Psoas muscle (tissue), 2 donors: ENCODE results near the genes DIDO1, GID8 and BIRC7.

- PRO-cap, 2 experiments: peak in 2 of 2 experiments; most common plus-strand start chr20:62926640 (in 1); most common minus-strand start chr20:62926485 (in 1)
These were observed at the start of gene DIDO1 for GRCh38 chr20:62926366-62927095. Gene DIDO1, minus strand, starts transcription at chr20:62926505.

- PRO-cap, 2 experiments: no peak in any of the 2 experiments
These were observed 1.1 kb upstream of the GID8 start for GRCh38 chr20:62936770-62937228.

GRCh38 chr20:62937229-62938007 is 529 bp upstream of the GID8 start:
- PRO-cap, 2 experiments: peak in 2 of 2 experiments; most common minus-strand start chr20:62937895 (in 2)

DNA sequence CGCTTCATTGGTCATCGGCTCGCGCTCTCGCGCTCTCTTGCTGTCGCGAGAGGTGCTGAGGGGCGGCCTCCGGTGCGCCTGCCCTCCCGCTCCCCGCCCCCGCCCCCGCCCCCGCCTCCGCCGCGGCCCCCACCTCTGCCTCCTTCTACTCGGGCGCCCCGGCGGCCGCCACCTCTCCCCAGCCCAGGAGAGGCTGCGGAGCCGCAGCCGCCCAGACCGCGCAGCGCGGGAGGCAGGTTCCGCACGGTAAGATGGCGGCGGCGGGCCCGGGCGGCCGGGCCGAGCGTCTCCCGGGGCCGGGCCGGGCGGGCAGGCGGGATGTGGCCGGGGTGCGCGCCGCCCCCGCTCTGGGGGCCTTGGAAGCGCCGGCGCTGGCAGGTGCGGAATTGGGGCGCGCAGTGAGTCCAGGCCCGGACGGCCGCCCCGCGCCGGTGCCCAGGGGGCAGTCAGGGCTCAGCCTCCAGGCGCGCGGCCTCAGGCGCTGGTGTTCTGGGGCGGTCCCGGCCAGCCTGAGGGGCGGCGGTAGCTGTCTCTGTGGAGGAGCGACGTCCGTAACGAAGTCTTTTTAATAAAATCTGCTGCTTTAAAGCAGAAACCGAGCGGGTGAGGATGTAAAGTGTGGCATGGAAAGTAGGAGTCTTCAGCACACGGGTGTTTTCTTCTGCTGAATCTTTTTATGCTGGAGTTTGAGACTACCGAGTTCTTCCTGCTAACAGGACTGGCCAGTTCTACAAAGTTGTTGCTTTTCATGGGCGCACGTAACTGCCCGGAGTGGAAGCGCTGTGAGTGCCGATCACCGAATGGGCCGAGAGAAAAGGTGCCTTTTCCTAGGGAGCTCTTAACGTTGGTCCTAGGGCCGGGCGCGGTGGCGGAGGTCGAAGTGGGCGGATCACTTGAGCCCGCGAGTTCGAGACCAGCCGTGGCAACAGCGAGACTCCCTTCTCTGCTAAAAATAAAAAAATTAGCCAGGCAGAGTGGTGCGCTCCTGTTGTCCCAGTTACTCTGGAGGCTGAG is at the start of gene GID8:
TSS of gene GID8 (plus strand) at position 140 of the 1,014 bp plus-strand sequence.
- PRO-cap, 2 experiments: peak in 2 of 2 experiments; most common plus-strand start position 43 of the sequence (in 1); most common minus-strand start position 483 of the sequence (in 1)

DNA sequence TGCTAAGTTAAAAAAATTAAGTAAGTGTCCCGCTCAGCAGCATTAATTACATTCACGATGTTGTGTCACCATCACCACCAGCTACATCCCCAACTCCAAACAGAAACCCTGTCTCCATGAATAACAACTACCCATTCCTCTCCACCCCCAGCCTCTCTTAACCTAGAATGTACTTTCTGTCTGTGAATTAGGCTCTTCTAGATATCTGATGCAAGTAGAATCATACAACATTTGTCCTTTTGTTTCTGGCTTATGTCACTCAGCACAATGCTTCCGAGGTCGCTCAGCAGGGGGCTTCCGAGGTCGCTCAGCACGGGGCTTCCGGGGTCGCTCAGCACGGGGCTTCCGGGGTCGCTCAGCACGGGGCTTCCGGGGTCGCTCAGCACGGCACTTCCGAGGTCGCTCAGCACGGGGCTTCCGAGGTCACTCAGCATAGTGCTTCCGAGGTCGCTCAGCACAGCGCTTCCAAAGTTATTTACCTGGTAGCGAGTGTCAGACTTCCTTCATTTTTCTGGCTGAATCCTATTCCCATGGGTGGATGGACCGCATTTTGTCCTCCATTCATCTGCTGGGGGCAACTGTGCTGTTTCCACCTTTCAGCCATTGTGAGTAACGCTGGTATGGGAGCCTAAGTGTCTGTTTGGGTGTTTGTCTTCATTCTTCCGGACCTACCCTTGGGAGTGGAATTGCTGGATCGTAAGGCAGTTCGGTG is 31.0 kb upstream of the BHLHE23 start:
- PRO-cap, 2 experiments: no peak in any of the 2 experiments

DNA sequence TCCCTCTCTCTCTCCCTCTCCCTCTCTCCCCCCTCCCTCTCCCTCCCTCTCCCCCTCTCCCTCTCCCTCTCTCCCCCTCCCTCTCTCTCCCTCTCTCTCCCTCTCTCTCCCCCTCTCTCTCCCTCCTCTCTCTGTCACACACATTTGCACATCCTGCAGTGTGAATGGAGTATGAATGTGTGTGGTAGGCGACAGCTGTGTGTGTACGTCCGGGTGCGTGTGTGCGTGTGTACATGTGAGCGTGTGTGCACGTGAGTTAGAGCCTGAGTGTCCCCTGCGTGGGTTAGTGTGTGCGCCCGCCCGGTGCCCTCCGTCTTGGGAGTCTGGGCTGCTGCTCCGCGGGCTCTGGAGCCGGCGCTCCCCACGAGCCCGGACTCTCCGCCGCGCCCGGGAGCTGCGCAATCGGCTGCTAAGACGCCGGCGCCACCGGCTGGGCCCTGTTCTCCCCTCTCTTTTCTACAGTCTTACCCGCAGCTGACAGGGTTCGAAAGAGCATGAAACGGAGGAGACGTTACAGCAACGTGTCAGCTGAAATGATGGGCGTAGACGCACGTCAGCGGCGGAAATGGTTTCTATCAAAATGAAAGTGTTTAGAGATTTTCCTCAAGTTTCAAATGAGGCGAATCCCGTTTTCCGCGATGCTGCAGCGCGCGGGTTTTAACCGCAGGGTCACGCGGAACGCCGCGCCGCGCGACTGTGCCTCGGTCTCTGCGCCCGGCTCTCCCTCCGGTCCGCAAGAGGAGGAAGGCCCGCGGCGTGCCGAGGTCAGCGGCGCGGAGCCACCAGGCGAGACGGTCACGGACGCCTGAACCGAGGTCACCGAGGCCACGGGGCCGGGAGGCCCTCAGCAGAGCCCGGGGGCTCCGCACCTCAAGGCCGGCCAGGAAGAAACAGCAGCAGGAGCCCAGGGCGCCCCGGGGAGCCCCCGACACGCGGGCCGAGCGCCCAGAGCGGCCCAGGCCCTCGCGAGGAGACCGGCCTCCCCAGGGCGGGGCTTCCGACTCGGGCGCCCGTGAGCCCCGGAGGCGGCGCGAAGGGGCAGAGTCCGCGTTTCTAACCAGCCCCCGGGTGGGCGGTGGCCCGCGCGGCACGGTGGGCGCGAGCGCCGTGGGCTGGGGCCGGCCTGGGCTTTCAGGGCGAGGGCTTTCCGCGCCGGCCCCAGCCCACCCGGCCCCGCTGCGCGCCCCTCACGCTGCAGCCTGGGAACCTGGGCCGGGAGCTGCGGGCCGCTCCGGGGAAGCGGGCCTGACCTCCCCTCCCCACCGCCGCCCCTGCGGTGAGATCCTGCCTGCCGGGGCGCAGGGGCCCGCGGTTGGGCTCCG is 95.3 kb upstream of the BHLHE23 start:
- PRO-cap, 2 experiments: no peak in any of the 2 experiments

DNA sequence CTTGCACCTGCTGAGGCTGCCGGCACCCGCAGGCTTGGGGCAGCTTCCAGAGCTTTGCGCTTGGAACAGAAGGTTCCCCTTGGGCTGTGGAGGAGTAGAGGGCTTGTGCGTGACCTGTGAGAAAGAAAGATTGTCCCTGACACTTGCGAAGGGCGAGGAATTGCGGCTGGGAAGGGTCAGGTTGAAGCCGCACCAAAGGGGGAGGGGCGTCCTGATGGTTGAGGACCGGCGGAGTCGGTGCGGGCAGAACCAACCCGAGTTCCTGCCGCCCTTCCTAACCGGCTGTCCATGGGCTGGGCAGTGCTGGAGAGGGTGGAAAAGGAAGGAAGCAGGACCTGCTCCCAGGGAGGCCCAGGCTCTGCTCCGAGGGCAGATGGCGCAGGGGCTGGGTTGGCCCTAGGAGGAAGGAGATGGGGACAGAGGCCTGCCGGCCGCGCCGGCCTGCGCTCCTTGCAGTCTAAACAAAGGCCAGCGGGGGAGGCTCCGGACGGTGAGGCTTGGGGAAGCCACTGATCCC is 39.6 kb downstream of the YTHDF1 start:
- PRO-cap, 2 experiments: no peak in any of the 2 experiments

DNA sequence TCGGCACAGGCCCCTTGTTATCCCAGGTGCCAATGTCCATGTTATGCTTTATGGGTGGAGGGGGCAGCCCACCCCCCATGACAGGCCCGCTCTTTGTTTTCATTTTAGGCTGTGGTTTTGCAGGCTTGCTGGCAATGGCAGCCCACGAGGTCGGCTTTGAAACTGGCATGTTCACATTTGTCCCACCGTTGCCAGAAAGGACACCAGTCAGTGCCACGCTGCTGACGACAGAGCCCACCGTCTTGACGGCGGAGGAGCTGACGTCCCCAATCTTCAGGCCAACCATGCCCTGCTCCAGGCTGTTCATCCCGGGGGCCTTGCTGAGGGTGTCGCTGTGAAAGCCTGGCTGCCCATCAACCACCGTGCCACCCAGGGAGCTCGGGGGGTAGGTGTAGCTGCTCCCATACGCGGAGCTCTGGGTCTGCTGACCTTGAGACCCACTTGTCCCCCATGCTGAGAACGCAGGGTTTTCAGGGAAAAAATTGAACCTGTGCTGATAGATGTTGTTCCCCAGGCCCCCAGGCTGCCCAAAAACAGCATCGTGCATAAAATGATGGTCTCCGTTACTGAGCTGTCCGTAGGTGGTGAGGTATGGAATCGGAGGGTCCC is 12.7 kb downstream of the YTHDF1 start:
- PRO-cap, 2 experiments: no peak in any of the 2 experiments

- PRO-cap, 2 experiments: no peak in any of the 2 experiments
These were observed at the start of gene BIRC7 for GRCh38 chr20:63235600-63236055. Gene BIRC7, plus strand, starts transcription at chr20:63235905.

GRCh38 chr20:63363779-63364073 is 2.6 kb upstream of the CHRNA4 start:
- PRO-cap, 2 experiments: no peak in any of the 2 experiments

GRCh38 chr20:63364199-63364671 is 3.1 kb upstream of the CHRNA4 start:
- PRO-cap, 2 experiments: no peak in any of the 2 experiments

DNA sequence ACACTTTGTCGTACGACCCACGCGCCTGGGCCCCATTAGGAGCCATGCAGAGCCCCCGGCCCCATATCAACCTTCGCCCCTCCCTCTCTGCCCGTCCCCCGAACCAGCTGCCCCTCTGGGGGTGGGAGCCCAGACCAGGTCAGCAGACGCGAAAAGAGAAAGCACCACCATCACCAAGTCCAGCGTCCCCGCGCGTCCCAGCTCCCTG is 44.5 kb downstream of the KCNQ2 start:
- PRO-cap, 2 experiments: no peak in any of the 2 experiments

DNA sequence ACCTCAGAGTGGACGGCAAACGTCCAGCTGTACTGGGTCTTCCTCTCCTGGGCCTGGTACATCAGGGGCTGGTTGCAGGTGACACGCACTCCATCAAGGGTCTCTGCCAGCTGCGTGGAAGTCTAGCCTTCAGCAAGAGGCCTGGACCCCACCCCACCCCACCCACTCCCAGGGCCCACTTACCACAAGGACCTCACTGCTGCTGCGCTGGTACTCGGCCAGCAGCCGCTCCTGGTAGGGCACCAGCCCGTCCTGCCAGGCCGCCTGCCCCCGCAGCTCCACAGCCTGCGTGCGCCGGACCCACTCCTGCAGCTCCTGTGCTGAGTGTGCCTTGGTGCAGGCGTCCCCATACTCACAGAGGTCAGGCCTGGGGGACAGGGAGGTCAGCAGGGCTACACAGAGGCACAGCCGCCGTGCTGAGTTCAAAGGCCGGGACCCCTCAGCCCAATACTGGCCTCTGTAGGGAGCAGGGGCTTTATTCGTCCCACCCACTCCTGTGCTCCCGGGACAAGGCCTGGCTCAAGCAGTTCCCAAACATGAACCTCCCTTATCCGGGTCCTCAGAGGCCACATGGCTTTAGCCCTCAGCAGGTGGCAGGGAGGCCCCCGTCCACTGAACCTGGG is 3.4 kb downstream of the HELZ2 start:
- PRO-cap, 2 experiments: no peak in any of the 2 experiments

- PRO-cap, 2 experiments: no peak in any of the 2 experiments
These were observed 24.0 kb downstream of the GMEB2 start for GRCh38 chr20:63602829-63603284.

- PRO-cap, 2 experiments: no peak in any of the 2 experiments
These were observed 1.1 kb downstream of the GMEB2 start for GRCh38 chr20:63625631-63626422.

DNA sequence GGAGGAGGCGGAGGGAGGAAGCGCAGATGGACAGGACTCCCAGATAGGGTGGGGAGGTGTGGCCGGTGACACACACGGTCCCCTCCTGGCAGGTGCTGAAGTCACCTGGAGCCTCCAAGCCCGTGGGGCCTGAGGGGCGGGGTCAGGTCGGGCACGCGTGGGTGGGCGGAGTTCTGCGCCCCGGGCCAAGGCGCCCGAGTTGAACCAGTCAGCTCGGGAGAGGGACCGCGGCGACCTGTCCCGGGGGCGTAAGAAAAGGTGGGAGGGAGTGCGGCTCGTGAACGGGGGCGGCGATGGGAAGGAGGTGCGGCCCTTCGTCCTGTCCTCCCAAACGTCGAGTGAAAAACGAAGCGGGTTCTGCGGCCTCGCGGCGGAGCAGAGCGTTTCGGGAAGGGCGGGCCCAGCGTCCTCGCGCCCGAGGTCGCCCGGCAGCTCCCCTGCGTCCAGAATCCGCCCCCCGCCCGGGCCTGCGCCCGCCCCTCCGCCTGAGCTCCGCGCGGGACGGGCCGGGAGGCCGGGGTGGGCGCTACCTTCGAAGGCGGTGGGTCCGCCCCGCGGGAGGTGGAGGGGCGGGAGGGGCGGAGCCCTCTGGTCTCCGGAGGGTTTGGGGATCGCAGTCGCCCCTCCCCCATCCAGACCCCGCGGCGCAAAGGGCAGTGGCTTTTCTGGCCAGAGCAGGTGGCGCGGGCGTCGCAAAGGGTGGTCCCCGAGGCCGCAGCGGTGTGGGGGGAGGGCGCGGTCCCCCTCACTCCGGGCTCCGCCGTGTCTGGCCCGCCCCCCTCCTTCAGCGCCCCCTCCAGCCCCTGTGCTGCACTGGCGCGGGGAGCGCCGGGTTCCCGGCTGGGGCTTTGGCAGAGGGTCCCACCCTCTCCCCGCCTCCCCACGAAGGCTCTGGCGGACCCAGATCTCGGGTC is 924 bp downstream of the STMN3 start:
- PRO-cap, 2 experiments: no peak in any of the 2 experiments

DNA sequence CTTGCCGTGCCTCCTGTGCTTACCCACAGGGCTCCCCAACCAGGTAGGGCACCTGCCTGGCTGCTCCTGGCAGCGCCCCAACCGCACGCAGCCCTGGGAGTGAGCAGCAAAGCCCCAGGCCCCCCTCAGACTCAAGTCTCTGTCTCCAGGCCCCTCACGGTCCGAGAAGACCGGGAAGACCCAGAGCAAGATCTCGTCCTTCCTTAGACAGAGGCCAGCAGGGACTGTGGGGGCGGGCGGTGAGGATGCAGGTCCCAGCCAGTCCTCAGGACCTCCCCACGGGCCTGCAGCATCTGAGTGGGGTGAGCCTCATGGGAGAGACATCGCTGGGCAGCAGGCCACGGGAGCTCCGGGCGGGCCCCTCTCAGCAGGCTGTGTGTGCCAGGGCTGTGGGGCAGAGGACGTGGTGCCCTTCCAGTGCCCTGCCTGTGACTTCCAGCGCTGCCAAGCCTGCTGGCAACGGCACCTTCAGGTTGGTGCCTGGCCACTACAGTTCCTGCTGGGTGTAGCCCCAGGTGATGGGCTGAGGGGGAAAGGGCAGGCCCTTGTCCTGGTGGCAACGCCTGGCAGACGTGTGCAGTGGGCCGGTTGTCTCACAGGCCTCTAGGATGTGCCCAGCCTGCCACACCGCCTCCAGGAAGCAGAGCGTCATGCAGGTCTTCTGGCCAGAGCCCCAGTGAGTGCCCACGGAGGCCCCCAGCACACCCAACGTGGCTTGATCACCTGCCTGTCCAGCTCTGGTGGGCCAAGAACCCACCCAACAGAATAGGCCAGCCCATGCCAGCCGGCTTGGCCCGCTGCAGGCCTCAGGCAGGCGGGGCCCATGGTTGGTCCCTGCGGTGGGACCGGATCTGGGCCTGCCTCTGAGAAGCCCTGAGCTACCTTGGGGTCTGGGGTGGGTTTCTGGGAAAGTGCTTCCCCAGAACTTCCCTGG is 1.0 kb upstream of the TNFRSF6B start:
- PRO-cap, 2 experiments: no peak in any of the 2 experiments

- PRO-cap, 2 experiments: no peak in any of the 2 experiments
These were observed 1.7 kb downstream of the TNFRSF6B start for GRCh38 chr20:63697996-63698760.

- PRO-cap, 2 experiments: no peak in any of the 2 experiments
These were observed 11.3 kb downstream of the SLC2A4RG start for GRCh38 chr20:63750827-63751348.

GRCh38 chr20:63846546-63847081 is 14.7 kb upstream of the ABHD16B start:
- PRO-cap, 2 experiments: no peak in any of the 2 experiments